ENCODE results near the gene PDE12.

- PRO-cap: bidirectional peak, plus-strand start at chr3:57556287, minus-strand start at chr3:57555994; unidirectional peak, plus-strand start at chr3:57556465; bidirectional peak, plus-strand start at chr3:57556535, minus-strand start at chr3:57556525
These were observed at the start of gene PDE12 for GRCh38 chr3:57556180-57556983. PDE12 (plus strand) TSS chr3:57556274.

- PRO-cap: unidirectional peak, minus-strand start at chr3:57755835
These were observed 605 bp upstream of the SLMAP start for GRCh38 chr3:57755426-57755981.

DNA sequence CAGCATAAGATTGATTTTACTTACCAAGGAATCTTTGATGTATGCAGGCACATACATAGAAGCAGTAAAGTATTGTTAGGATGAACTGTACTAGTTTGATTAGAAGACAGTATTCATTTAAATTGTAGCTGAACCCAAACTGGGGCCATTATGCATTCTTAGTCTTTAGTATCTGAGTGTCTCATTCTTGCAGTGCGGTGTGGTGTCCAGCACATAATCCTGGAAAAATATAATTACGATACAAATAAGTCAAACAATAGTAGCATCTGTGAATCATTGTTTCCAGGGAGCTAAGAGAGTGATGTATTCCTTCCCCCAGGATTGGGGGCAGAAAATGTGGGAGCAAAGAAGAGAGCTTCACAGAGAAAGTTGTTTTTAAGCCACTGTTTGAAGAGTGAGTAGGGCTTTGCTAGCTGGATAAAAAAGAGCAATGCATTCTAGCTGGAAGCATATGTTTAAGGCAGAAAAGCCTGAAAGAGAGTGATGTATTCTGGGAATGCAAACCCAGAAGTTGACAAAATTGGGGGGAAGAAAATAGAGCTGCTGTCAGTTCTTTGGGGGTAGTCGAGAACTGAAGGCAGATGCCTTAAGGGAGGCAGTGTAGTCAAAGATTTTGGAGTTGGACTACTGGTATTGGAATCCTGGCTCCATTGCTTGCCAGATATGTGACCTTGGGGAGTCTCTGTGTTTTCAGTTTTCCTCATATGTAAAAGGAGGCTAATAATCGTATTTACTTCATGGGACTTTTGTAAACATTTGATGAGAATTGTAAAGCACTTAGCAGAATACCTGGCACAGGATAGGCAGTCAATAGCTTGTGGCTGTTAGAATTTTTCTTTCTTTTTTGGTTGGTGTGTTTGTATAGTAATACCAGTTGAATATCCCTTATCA lies 14.1 kb downstream of the SLMAP start:
- PRO-cap: no peak

DNA sequence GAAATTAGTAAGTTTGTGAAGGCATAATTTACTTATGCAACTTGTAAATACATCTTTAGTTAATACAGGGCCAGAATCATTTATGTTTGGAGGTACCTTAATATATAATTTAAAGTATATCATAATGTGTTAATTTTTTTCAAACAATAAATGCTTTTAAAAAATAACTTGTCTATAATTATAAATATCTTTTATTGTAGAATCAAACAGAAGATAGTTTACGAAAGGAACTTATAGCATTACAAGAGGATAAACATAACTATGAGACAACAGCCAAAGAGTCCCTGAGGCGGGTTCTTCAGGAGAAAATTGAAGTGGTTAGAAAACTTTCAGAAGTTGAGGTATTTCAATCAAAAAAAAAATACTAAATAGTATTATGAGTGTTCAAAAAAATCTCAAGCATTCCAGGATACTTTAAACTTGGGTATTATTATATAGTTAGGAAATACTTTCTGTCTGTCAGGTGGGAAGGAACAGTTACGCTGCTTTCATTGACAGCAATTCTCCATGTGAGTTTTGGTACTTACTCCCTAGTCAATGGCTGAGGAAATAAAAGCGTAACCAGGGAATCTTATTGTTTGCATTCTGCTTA lies 104.5 kb downstream of the SLMAP start:
- PRO-cap: no peak

DNA sequence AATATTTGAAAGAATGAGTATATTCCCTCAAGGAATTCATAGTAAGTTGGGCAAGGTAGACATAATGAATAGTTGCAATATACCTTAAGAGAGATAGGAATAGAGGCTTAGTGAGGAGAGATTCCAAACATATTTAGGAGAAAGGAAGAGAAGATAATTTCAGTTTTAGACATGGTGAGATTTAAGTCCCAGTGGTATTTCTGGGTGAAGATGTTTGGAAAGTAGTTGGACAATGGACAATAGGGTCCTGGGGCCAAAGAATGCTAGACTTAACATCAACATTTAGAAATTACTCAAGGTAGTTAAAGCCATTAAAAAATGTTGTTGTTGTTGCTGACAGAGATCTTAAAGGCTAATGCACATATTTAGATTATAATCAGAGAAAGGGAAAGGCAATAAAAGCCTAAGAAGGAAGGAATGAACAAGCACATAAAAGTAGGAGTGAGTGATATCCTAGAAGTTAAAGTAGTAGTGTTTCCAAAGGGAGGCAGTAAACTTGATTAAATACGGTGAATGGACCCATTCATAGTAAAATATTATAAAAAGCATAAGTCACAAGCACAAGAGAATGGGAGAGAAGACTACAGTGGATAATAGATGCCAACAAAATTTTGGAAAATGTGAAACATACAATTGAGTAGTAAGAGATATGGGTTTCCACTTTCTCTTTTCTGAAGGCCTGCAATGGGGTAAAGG lies 125.0 kb upstream of the FLNB start:
- PRO-cap: no peak

- PRO-cap: bidirectional peak, plus-strand start at chr3:57951667, minus-strand start at chr3:57951548
These were observed 56.6 kb upstream of the FLNB start for GRCh38 chr3:57951495-57952185.

- PRO-cap: no peak
These were observed 5.9 kb downstream of the FLNB start for GRCh38 chr3:58014074-58014593.

GRCh38 chr3:58104484-58105446 lies 96.5 kb downstream of the FLNB start:
- PRO-cap: no peak

DNA sequence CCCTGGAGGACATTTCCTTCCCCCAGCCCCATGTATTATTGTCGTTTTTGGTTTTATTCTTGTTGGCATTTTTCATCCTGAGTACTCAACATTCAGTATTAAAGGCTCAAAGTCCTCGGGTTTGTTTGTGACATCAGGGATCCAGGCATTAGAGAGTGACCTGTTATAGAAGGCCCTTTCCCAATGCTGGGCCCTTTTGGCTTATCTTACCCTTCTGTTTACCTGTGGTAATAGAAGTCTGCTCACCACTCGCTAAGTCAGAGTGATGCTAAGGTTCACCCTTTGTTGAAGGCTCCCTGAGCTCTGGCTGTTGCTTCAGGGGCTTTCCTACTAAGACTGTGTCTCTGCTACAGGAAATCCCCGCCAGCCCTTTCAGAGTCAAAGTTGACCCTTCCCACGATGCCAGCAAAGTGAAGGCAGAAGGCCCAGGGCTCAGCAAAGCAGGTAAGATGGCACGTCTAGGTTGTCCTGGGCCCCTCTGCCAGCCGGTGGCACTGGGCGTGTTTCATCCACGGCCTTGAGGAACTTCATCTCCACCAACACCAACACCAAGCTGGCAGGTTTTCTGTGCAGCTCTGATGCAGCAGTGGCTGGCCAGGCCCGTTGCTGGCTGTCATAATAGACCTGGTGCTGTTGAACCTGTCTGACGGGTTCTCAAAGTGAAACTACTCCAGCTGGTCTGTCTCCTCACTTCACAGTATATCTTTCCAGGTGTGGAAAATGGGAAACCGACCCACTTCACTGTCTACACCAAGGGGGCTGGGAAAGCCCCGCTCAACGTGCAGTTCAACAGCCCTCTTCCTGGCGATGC lies 99.1 kb downstream of the DNASE1L3 start:
- PRO-cap: no peak

DNA sequence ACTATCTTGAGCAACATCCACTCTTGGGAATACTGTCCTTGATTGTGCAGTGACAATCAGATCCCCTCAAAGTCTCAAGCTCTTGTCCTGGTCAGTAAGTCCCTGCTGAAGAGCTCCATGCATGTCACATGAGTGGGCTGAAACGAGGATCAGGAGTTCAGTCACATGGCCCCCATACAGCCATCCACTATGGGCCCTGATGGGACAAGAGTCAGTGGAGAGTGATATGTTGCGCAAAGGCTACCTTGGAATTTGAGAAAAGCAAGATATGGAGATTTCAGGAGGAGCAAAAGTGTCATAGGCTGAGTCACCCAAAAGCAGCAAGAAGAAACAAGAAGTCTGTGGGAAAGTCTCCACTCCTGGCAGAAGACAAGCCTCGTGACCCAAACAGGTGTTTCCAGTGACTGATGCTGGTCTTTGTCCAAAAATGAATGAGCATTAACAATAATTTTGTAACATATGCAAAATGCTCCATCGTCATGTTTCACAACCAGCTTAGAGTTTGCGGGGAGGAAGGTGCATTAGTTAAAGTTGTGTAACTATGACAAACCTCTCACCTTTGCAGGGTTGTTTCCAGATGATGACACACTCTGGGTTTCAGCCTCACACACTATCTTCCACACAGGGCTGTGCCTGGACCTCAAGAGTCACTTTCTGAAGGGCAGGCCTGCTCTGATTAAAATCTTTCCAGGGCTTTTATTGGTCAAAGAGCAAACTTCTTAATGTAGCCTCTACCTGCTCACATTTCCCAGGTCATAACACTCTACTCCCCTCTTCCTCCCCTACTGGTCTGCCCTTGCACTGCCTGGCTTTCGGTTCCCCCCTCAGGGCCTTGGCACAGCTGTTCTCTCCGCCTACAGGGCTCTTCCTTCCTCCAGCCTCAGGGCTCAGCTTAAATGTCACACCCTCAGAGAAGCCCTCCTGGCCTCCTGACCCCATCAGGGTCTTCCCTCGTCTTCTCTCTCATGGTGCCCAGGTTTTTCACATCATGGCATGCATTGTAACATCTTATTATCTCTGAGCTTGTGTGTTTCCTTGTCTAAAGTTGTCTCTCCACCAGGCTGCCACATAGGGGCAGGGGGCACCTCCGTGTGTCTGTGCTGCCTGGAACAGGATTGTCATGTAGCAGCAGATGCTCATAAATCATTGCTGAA lies 4.0 kb upstream of the DNASE1L3 start:
- PRO-cap: no peak

DNA sequence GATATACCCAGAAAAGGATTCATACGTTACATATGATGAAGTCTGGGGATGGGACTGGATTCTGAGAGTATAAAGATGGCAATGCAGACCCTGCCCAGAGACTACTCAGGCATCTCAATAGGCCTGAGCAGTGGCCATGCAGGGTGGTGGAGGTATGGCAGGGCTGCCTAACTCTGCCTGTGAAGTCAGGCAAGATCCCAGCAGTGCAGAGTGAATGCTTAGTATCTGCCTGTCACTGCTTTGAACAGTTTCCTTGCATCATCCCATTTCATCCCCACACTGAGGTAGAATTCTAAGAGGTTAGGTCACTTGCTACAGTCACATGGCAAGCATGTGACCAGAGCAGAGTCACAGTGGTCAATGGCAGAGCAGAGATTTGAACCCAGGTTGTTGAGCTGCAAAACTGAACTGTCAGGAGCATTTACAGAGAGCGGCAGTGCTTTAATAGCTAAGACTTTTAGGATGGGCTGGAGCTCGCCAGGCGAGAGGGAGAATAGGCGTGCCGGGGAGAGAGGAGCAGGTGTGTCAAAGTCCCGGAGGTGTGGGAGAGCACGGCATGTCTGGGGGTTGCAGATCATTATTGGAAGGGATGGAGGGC lies 4.1 kb downstream of the ABHD6 start:
- PRO-cap: no peak

DNA sequence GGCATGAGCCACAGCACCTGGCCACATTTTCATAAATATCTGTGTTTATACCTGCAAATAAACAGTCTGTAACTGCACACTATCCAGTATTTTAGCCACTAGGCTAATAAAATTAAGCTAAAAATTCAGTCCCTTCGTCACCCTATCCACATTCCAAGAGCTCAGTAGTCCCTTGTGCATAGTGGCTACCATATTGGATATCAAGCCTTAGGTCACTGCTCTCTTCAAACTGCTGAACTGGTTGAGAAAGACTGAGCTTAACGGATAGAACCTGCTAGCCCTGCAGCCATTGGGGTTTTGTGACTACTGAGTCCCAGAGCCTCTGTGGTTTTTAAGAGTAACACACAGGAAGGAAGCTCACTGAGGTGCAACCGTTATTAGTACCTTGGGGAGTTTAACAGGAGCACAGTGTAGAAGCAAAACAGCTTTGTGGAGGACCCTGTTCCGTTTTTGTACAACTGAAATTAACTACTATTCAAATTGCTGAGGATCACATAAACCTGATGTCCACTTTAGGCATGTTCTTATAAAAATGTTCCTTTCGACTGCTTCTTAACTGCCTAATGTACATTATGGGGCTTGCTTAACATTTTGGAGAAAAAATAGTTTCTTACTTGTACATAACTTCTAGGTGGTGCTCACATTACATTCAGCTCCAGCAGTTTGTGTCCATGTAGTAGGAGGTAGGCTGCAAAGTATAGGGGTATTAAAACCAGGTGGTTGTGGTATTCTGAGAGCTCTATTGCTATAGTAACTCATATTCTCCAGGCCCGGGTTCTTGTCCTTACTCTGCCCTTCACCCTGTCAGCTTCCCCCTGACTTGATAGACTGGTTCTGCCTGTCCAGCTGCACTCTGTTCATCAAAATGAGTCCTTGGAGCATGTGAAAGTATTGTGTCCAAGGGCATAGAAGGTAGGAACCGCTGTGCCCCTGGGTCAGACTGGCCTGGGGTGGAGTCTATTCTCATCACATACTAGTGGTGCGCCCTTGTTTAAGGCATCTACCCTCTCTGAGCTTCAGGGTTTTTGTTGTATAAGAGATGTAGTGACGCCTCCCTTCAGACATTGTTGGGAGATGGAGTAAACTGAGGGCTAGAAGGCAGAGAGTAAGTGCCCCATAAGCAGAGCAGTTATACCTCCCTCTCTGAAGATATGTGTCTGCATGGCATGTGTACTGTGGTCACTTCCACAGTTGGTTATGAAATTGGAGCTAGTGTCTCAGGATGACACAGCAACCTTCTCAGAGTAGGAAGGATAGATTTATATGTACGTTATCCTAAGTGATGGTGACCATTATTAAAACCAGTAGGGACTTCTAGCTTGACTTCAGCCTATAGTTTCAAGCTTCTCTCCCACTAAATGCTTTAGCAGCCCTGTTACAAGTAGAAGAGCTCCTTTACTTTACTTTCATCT lies 17.4 kb downstream of the PXK start:
- PRO-cap: bidirectional peak, plus-strand start at position 535 of the sequence, minus-strand start at position 305 of the sequence

GRCh38 chr3:58353922-58354664 lies 21.4 kb downstream of the PXK start:
- PRO-cap: bidirectional peak, plus-strand start at chr3:58354485, minus-strand start at chr3:58354341

GRCh38 chr3:58535834-58536563 lies 991 bp downstream of the ACOX2 start:
- PRO-cap: no peak

GRCh38 chr3:58634096-58634355 lies 32.5 kb downstream of the FAM3D start:
- PRO-cap: no peak

- PRO-cap: unidirectional peak, plus-strand start at chr3:58665664
These were observed 1.2 kb downstream of the FAM3D start for GRCh38 chr3:58665130-58665965.

DNA sequence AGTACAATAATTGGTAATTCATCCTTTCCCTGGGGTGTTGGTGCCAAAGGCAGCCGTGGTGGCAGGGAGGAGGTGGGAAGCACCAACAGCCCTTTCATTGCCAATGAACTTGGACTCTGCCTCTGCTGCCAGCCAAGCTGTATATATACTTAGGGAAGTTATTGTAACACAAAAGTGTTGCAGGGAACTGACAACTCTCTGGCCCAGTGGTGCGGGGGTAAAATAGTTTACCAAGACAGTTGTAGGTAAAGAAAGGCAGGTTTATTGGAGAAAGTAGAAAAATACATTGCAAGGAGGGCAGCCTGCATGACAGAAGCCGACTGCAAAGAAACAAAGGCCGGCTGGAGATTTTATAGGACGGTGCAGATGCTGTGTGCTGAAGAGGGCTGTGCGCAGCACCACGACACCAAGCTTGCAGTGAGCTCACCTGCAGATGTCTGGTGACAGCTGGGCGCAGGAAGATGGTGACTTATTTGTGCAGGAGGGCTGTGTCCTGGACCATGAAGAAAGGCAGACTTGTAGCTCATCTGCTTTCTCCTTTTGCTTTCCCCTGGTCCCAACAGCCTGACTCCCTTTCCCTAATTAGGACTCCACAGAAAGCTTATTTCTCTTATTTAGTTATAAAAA lies 4.1 kb upstream of the FAM3D start:
- PRO-cap: unidirectional peak, plus-strand start at position 171 of the sequence

DNA sequence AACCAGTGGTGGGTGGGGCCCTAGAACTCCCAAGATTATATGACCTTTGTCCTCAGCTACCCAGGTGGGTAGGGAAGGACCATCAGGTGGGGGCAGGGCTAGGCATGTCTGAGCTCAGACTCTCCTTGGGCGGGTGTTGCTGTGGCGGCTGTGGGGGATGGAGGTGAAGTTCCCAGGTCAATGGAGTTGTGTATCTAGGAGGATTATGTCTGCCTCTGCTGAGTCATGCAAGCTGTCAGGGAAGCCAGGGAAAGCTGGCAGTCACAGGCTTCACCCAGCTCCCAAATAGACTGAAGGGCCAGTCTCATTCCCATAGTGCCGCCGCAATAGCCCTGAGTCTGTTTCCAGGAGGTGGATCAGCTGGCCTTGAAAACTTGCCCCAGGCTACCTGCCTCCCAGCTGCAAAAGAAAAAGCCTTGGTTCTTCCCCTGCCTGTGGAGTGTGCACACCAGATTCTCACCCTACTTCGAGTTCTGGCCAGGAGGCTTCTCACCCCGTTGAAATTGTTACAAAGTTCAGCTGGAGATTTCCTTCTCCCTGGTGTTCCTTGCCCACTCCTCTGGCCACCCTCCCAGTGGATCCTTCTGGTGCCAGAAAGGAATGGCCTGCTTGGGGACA lies 139.8 kb upstream of the CFAP20DC start:
- PRO-cap: no peak

DNA sequence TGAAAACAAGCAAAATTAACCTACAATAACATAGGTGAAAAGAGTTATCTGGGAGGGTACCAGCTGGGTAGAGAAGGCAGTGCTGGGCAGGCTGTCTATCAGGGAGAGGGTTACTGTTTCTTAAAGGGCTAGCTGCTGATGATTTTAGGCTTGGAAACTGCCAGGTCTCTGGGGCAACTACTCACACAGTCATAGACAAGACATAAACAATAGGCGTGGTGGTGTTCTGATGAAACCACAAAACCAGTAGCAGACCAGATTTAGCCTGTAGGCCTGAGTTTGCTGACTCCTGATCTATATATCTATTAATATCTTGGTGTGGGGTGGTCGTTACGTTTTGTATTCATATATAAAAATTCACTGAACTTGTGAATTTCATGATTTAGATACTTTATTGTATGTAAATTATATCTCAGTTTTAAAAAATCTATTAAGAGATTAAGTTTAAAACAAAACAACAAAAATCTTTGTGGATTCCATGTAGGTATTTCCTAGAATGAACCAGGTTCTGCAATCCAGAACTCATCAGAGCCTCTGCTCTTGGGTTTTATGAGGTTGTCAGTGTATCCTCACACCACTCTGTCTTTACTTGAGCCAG lies 374.9 kb upstream of the CFAP20DC start:
- PRO-cap: no peak

- PRO-cap: bidirectional peak, plus-strand start at chr3:60079252, minus-strand start at chr3:60079092
These were observed 1029.2 kb upstream of the CFAP20DC start for GRCh38 chr3:60078988-60079544.

Measured in vermiform appendix (tissue), 1 donor.